Cardiac ventricle fibroblast (primary cell): ENCODE measurements around the genes SVOP, FOXN4 and TRPV4.

DNA sequence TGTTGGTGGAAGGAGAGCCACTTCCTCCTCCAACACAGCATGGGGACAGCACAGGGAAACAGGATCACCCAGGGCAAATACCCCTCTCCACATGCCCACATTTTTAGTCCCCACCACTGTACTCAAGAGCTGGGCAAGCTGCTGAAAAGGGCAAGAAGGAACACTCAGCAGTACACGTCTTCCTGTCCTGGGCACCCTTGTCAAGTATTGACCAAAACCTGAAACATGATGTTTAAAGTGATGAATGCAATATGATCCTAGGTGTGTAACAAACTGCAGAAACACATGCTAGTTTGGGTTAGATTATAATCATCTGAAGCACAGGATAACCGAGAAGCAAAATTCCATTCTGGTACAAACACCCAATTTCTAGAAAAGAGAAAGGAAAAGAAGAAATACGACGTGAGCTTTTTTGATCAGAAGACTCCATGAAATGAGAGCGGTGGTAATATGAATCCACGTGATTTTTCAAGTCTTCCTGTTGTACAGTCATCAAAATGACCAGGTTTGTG lies 12.6 kb upstream of the SELPLG start:
- RAMPAGE, long total RNA: no peak

DNA sequence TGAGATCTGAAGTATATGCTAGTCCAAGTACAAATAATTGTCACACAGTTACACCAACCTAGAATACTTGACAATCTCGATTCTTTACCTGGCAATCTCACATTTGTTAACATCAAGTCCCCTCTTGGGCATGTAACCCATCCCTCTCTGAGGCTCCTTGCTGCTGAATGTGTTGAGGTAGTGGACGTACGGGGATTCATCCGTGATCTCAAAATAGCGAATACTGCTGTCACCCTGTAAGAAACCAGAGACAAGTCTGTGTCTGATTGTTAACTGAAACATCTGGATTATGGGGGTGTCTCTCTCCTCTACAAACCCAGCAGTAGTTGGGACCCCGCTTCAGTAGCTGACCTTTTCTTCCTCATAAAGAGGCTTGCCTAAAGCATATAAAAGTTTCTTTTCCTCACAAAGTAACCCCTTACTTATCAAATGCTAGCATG lies 18.5 kb upstream of the SELPLG start:
- RAMPAGE, long total RNA: no peak

DNA sequence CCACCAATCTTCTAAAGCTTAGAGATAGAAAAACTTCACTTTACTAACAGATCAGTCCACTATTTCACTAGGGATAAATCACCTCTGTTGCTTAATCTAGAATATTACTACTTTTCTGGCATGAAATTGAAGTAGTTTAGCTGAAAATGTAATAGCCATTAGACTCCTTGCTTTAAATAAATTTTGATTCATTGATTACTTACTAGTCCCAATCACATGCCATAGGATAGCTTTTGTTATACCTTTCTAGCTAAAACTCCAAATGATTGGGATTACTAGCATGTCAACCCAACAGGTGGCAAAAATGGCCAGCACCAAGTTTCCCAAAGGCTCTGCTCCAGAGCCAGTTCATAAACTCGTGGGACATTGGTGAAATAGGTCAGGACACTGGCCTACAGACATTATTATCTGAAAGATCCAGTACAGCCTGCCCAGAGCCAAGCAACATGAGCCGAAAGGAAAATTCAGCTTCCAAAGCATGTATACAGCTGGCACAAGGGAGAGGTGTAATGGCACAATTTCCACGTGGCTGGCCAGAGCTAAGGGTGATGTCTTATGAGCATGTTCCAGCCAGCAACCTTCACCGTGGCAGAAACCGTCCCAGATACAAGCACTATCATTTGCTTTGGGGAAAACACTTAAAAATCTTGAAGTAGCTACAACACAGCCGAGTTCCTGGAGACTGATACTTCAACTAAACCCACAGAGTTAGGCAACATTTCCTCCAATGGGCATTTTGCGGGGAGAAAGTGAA lies 44.7 kb downstream of the CORO1C start:
- RAMPAGE, long total RNA: no peak

DNA sequence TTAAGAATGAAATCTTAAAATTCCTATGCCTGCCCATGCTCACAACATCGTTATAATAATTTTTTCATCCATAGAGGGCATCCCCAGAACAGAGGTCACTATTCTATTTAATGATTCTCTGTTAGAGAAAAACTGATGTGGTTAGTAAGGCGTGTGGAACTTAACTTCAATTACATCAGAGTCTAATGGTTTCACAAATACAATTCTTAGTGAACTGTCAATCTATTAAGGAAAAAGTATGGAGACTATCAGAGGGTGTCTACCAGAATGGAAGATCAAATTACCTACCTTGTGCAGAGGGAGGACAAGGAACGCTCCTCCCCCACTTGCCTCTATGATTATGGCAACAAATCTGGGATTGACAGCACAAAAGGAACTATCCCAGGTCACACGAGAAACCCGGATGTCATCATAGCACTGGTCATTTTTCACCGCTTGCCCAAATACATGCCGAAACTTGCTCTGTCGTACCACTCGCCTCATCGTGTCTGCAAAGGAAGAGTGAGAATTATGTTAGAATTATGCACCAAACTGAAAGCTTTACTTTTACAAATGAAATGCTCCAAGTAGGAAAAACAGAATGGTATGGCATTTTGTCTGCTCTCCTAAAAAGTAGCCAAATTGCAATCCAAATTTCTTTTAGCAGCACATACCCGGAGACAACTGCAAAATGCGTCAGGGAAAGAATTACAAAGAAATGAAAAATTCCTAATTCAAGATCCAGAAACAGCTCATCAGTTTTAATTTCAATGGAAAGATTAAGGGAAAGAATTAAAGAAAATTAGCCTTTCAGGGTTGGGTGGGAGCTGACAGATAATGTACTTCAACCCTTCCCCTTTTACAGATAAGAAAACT lies 30.3 kb downstream of the CORO1C start:
- RAMPAGE, long total RNA: no peak

DNA sequence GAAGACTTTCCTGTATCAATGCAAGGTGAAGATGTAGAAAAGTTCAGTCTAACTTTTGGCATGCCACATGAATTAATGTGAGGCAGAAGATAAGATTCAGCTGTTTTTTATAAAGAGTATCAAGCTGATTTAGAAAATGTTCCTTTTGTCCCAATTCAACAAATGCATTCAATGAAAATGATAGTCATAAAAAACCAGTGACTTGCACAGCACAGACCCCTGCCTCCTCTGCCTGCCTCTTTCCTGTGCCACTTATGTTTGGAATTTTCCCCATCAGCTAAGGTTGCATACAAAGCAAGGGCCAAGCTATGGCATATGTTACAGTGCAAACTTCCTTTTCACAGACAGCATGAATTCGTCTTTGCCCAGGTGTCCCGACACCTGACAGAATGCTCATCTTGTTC lies 53.4 kb upstream of the CORO1C start:
- RAMPAGE, long total RNA: no peak

DNA sequence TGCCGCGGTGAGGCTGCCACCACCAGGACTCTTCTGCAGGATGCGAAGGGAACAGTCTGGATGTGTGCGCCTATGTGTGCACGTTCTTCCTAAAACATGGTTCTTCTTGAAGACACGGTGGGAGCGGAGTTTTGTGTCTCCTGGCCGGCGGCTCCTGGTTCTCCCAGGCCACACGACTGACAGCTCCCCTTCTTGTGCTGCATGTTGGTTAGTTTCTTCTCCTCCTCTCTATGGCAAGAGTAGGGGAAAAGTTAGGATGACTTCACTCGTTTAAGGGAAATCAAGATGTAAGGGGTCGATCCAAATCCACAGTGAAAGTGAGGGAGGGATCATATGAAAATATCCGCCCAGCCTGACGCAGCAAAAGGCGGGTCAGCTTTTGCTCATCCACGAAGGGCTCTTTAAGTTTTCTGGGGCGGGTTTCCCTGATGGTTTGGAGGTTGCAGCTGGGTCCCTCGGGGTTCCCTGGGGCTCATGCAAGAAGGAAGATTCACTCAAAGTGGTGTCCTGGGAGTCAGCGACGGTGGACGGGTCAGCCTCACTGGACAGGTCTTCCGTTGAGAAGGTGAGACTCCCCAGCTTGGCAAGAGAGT lies 56.4 kb upstream of the CORO1C start:
- RAMPAGE, long total RNA: no peak

DNA sequence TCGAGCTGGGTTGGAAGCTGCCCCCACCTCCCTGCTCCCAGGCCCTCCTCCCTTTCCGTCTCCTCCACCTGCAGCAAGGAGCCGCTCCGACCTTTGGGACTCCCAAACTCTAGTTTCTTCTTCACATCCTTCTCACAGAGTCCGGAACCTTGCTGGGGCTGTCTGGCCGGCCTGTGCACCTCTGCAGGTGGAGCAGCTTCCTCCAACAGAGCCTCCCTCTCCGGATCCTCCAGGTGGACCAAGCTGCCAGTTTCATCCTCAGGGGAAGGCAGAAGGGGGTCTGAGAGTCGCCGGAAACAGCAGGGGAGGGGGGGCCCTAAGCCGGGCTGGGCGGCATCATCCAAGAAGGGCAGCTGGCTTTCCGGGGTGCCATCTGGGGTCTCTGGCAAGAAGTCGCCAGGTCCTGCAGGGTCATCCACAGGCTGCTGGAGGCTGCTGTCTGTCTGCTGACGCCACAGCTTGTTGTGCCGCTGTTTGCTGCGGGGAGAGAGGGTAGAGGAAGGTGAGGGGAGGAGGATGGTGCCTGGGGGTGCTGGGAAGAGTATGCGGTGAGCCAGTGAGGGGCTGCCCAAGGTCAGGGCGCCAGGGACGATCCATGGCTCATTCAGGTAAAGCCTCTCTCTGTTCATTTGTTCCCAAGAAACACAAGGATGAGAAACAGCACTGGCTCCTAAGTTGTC lies 61.2 kb upstream of the CORO1C start:
- RAMPAGE, long total RNA: no peak

DNA sequence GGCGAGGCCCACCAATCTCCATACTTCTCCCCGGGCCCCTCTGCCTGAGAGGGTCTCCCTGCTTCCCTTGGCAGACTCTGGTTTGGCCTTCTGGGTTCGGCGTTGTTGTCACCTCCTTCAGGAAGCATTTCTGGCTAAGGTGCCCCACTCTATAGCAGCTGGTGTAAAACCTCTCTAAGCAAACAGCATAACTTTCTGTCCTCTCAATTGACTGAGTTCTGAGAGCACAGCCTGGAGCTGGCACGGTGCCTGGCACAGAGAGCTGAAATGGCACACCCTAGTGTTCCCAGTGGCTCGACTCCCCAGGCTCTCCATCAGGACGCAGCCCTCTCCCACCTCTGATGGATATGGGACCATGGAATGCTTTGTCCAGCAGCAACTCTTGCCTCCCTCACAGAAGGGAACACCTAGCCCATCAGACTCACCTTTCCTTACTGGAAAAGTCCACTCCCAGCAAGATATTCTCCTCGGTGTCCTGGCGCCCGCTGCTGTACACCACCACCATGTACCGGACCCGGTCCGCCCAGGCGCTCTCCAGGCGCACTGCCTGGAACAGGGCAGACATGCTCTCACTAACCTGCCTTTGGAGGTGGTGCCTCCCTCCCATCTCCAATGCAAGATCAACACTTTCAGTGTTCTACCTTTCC lies 40.6 kb downstream of the SSH1 start:
- RAMPAGE, long total RNA: no peak

GRCh38 chr12:108822931-108823560 lies 34.3 kb downstream of the SSH1 start:
- RAMPAGE, long total RNA: no peak

- RAMPAGE, long total RNA: no peak
These were observed at the start of gene SVOP for GRCh38 chr12:109020574-109021439. Gene SVOP, minus strand, starts transcription at chr12:109021068.

DNA sequence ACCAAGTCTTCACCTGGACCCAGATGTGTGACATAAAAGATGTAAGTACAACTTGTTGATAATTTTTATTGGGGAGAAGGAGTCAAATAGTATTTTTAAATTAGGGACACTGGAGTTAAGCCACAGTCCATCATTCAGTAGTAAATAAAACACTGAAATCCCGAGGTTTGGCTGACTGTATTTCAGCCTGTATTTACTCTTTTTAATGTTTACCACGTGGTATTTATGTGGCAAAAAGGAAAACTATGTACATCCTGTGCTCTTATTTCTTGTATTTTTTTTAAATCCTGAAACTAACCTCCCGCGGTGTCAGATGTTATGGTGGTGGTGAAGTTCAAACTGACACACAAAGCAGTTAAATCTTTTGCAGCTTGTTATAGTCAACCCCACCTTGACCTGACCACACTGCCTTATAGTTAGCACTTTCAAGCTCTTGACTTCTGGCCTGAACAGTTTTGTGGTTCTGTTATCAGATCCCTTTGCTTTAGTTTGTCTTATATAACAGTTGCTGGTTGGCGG lies 1.9 kb downstream of the UNG start:
- RAMPAGE, long total RNA: no peak

DNA sequence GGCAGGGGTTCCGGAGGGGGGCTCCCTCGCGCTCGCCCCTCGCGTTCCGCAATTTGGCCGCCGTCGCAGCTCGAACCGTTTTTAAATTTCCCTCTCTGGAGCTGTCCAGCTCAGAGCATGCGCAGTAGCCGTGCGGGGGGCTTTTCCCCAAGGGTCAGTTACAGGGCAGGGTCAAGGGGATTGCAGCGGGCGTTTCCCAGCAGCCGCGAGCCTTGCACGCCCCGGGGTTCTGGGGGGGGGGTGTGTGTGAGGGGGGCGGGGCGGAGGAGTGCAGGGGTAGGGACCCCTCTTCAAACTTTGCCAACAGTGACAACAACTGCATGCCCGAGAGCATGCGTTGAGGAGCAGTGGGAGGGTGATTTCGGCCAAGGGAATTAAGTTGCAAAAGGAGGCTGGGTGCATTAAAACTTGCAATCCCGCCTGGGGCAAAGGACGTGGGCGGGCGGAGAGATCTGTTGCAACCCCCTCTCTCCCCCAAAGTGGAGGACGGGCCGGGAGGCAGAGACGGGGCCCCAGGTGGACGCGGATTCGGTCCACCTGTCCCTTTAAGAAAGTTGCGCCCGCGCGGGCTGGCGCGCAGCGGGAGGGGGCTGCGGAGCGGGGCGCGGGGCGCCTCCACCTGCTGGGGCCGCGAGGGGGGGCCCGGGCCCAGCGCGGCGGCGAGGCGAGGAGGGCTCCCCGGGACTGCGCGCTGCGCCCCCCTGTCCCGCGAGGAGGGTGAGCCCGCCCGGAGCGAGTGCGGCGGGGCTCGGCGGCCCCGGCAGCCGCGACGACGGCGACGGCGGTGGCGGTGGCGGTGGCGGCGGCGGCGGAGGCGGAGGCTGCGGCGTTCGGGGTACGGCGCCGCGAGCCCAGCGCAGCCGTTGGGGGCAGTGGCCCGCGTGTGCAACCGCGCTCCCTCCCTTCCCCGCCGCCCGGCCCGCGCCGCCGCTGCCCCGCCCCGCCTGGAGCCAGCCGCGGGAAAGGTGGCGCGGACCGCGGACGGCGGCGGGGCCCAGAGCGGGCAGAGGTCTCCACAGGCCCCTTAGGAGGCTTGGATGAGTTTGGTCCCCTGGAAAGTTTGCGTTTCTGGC lies at the start of gene FOXN4:
Gene FOXN4 (minus strand): TSS at position 119 of the 1,073 bp plus-strand sequence.
- RAMPAGE, long total RNA: no peak

- RAMPAGE, long total RNA: no peak
These were observed 30.2 kb downstream of the KCTD10 start for GRCh38 chr12:109446906-109447310.

DNA sequence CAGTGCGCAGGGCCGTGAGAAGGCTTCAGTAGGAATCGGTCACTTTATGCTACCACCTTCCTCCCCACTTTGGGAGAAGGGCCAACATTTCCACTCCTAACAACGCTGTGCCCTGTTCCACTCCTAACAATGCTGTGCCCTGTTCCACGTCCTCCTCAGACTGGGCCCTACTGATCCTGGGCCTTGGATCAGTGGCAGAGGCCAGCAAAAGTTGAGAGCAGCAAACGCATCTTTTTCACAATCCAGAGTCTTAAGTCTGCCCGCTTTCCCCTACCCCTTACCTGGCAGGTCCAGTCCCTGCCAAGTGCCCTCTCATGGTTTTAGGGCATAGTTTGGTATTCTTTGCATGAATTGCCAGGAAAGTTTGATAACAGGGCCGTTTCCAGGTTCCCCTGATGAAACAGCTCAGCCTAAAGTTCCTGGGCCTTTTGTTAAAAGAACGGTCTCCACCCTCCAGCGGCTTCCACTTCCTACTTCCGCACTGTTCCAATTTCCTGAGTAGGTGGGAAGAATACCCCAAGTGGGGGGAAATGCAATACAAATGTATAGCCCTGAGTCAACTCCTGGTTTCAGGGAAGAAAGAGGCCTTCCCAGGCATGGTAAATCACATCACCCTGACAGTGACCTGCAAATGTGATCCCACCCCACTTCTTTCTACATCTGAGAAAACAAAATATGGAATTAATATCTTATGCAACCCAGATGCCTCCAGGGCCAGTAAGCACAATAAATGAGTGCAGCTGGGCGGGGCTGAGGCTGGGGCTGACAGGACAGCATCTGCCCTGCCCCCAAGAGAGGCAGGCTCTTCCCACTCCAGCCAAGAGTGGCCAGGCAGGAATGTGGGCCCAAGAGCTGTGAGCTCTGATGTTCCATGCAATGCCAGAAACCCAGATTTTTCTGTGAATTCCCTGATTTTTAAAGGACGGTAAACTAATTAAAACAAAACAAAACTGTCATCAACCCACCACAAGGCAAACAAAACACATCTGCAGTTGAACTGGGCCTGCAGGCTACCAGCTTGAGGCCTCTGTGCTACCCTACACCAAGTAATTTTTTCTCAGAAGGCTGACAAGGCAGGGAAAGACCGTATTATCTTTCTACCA lies 14.9 kb downstream of the KCTD10 start:
- RAMPAGE, long total RNA: no peak

GRCh38 chr12:109567355-109567772 lies 5.9 kb downstream of the MMAB start:
- RAMPAGE, long total RNA: no peak

DNA sequence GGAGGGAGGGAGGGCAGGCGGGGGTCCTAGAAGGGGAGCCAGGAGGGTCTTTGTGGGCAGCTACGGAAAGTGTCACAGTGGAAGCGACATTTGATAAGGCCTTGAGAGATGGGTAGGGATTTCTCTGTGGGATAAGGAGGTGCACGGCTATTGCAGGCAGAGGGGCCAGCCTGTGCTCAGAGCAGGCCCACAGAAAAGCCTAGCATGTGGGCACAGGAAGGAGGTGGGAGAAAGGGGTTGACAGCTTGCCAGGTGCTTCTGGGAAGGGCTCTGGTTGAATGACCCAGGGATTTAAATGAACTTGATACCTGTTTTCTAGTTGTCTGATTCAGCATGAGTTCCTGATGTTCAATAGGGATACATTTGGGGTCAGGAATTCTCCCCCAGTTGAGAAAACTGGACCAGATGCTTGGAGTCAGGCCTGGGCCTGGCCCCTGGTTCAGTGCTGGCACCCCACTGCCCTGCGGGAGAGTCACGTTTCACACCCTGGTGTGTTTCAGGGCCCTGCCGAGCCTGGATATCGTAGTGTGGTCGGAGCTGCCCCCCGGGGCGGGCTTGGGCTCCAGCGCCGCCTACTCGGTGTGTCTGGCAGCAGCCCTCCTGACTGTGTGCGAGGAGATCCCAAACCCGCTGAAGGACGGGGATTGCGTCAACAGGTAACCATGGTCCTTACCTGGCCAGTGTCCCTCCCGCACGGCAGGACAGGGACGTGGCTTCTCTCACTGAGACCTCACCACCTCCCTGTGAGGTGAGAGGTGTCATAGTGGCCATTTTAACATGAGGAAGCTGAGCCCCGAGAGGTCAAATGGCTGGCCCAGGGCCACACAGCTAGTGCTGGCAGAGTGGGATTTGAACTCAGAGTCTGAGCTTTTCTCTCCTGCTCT lies 7.5 kb downstream of the MVK start:
- RAMPAGE, long total RNA: no peak

- RAMPAGE, long total RNA: no peak
These were observed 1.6 kb downstream of the FAM222A start for GRCh38 chr12:109715158-109715778.

DNA sequence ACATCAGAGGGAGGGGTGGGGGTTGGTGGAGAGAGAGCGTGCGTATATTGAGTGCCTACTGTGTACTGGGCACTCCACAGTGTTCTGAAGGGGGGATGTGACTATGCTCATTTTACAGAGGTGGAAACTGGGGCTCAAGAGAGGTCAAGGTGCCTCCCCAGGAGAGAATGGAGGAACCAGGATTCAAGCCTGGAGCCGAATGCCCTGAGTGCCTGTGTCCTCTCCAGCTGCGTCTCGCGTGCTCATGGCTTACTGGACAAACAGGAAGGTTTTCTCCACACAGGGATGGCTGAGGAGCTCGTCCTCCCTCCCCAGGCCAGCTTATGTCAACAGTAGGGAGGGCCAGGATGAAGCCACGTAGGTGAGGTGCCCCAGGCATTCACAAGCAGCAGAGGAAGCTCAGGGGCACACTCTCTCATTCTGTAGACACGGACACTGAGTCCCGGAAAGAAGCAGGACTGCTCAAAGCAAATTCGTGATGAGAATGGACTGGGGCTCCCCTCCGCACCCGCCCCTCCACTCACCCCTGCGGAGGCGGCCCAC lies 49.3 kb downstream of the TRPV4 start:
- RAMPAGE, long total RNA: no peak

GRCh38 chr12:109833045-109833808 lies at the start of gene TRPV4:
Gene TRPV4, minus strand, starts transcription at chr12:109833398.
- RAMPAGE, long total RNA: no peak

GRCh38 chr12:109881136-109881580 lies 817 bp upstream of the GLTP start:
- RAMPAGE, long total RNA: no peak